ENCODE measurements around a stretch of chr14.

- PRO-cap: no peak
Observed at GRCh38 chr14:50644684-50645263, 23.3 kb downstream of the SAV1 start.

DNA sequence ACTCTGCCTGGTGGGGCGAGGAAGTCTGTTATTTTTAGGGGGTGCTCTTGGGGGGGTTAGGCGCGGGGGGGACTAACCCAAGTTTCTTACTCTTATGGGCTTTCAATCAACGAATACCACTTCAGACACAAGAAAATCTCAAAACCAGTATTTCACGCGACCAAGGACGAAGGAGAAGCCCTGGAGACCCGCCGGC lies 600 bp downstream of the SAV1 start:
- PRO-cap: no peak

DNA sequence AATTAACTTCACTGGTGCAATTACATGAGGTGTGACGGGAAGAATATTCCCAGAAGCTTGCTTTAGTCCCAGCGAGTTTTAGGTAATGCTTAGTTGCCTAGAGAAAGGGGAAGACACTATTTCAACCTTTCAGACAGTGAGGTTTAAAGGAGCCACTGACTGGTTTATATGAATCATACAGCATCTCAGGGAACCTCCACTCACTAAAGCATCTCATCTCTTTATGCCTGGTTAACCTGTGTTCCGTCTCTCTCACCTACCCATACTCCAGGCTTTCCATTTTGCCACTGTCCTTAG lies 8.3 kb downstream of the NIN start:
- PRO-cap: no peak

DNA sequence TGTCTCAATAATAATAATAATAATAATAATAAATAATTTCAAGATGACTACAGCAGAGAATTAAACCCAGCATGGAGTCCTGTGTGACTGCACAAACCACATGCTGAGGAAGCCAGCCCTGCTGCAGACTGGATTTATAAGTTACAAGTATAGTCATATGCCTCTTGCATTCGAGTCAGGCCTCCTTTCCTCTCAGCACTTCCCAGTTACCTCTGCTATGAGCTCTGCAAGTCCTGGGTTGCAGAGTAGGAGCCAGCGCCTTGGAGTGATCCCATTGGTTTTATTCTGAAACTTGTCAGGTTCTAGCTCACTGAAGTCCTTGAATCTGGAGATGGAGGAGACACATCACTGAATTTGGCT lies 29.8 kb downstream of the PYGL start:
- PRO-cap: no peak

DNA sequence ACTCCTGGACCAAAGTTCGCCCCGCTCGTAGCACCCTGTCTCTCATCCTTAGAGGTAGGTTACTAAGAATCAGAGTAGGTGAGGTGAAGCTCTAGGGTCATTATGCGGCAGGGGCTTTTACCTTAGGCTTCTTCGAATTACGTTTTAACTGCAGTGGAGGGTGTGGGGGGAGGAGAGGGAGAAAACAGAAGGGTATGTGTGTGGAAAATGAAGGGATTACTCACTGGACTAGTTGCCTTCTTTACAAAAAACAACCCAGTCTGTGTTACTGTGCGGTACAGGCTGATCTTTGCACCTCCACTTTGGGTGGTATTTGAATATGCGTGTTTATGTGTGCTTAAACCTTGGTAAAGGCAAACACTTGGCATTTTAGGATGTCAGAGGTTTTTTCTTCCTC lies 767 bp upstream of the PYGL start:
- PRO-cap: no peak

- PRO-cap: no peak
Observed at GRCh38 chr14:51337261-51337756, 97.3 kb downstream of the TMX1 start.

GRCh38 chr14:51564817-51565256 lies 86.9 kb upstream of the FRMD6 start:
- PRO-cap: no peak

DNA sequence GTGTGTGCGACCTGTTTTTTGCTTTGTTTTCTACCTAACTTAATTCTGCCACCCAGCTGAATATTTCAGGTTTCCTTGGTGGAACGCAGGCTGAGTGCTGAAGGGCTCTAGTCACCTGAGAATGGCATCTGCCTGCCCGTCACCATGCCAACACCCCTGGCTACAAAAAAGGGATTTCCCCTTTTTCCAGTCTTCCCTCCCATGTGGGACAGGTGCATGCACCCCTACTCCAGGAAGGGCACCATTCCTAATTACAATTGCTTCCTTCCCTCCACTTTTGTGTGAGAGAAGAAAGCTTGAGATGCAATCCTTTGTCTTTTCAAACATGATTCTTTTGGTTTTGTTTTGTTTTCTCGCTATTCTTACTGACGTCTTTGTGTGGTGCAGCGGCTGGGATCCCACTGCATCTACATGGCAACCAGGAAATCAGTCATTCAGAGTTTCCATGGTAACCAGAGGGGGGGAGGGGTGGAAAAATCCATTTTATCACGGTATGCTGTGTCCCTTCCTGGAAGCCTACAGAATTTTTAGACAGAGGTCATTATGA lies 13.8 kb upstream of the GNG2 start:
- PRO-cap: no peak

GRCh38 chr14:51862225-51863023 lies 2.0 kb downstream of the GNG2 start:
- PRO-cap: no peak

GRCh38 chr14:52020730-52021470 lies 31.6 kb downstream of the RTRAF start:
- PRO-cap: no peak

DNA sequence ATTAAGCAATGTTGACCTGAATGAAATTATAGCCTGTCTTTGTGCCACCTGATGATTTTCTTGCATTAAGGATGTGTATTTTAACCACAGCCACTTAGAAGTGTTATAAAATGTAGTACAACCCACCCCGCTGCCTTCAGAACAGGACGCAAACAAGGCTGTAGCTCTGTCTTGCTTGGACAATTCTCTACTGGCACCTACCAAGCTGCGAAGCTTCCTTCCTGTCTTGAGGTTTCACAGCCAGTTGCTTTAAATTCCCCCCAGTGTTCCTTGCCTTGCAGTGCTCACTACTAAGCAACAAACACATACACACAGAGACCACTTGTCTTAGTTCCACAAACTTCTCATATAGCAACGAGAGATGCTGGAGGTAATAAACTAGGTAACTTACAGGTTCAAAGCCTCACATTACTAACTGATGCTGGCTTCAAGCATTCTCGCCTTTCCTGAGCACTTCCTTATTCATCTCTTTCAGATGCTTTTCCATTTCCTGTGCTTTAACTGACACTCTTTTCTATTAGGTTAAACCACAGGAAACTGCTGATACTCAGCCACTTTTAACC lies 91.5 kb upstream of the PTGDR start:
- PRO-cap: no peak

DNA sequence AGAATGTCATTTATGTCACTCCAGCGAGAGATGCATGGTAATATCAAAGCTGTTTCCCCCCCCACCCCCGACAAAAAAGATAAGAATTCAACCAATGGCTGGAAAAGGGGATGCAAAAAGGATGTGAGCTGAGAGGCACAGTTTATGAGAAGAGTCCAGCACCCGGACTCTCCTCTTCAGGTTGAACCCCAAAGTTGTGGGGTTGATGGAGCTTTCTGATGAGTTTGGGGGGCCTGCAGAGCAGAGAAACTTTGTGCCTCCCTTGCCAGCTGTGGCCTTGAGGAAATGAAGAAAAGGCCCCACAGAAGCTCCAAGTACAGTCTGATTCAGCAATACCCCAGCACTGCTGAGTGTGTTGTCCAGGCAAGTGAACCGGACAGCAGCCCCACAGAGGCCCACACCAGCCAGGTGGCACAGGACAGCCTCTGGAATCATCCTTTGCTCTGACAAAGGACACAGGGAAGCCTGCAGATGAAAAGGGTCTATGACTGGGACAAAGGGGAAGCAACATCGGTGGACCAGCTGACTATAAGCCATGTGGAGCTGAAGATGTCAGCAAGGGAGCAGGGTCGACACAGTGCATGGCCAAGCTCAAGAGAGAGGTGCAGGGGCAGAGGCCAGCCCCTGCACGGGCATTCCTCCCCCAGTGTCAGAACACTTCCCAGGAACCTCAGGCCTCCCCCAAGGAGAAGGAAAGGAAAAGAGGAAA lies 46.6 kb upstream of the PTGDR start:
- PRO-cap: no peak

DNA sequence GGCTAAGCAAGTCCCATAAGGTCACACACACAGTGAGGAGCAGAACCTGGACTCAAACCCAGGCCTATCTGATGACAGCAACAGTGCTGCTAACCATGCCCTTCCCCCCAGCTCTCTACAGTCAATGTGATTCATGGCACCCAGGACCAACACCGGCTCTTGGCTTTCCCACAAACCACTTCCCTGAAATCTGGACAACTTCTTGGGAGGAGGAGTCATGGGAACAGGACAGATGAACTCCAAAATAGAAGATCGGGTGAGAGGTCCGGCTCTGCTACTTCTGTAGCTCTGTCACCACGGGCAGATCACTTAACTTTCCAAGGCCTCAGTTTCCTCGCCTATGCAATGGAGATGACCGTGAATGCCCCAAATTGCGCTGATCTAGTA lies 677 bp upstream of the PTGDR start:
- PRO-cap: no peak

DNA sequence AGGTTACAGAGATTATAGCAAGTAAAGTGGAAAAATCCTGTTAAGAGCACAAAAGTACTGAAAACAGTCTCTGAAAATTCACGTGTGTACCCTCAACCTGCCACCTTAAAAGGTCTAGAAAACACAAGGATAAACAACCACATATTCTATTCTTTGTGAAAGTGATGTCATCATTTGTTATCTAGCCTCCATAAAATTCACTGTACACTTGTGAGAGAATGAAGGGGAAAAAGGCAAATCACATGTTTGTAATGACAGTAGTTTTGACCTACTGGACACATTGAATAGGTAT lies 4.0 kb downstream of the PTGDR start:
- PRO-cap: no peak

- PRO-cap: bidirectional peak, plus-strand start at chr14:52313151, minus-strand start at chr14:52313114
Observed at GRCh38 chr14:52312769-52313272, 1.3 kb upstream of the PTGER2 start.

DNA sequence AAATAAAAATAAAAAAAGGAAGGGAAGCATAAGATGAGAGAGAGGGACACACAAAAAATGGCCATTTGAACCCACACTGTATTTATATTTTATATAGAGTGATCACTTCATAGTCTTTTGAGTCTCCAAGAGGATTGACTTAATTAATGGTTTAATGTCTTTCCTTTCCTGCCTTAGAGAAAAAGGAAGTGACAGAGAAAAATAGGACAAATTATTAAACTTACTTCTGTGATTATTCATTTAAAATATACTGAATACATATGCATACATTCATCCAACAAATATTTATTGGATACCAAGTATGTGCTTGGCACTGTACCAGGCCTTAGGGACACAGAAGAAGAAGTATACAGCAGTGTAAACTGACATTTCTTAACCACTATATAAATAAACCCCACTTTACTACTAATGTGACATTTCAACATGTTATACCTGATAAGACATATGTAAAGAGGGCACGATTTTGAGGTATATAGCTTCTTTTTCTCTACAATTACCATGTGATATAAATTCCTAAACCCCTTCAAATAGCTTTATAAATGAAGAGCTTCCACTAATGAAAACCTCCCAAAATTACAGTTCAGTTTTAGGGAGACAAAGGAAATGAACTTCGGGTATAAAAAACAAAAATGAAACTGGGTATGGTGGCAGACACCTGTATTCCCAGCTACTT lies 53.6 kb downstream of the ERO1A start:
- PRO-cap: no peak

DNA sequence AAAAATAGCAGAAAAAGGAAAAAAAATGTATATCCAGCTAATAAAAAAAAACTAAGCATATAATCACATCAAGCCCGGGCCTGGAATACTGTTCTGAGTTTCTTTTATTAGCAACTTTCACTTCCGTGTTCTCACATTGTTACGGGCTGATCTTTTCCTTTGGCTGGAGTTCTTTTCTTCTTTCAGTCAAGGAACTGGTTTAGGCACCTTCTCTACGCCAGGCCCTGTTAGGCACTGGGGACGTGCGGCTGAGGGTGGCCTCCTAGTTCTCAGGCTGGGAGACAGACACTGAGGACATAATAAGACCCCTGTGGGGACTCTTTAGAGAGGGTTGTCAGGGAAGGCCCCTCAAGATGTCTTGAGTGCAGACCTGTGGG lies 53.2 kb upstream of the GNPNAT1 start:
- PRO-cap: no peak

DNA sequence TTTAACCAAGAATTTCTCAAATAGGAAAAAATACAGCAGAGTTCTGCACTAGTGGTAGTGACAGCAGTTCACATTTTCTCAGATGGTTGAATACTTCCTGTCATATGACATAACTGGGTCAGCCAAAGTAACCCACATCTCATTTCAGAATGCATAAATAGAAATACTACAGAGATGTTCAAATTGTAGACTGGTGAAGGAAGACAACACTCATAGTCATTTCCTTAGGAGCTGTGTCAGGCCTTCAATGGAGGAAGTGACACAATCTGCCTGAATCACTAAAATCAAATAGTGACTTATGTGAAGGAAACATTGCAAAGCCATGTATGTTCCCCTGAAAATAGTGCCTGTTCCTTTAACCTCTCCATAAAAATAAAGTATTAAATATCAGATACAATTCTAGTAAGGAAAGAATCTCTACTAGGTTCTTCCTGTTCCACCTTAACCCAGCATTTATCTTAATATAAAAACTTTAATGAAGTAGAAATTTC lies 32.3 kb downstream of the FERMT2 start:
- PRO-cap: unidirectional peak, plus-strand start at position 186 of the sequence

GRCh38 chr14:53062868-53063215 lies 90.3 kb downstream of the DDHD1 start:
- PRO-cap: no peak

- PRO-cap: no peak
Observed at GRCh38 chr14:53149721-53150053, 3.4 kb downstream of the DDHD1 start.

Data from sciatic nerve (tissue), 1 donor.